M059J (cell line): ENCODE data around the gene PPDPF.

GRCh38 chr20:62887519-62888069, 26.0 kb upstream of the TCFL5 start:
- RAMPAGE, long total RNA, result no peak

DNA sequence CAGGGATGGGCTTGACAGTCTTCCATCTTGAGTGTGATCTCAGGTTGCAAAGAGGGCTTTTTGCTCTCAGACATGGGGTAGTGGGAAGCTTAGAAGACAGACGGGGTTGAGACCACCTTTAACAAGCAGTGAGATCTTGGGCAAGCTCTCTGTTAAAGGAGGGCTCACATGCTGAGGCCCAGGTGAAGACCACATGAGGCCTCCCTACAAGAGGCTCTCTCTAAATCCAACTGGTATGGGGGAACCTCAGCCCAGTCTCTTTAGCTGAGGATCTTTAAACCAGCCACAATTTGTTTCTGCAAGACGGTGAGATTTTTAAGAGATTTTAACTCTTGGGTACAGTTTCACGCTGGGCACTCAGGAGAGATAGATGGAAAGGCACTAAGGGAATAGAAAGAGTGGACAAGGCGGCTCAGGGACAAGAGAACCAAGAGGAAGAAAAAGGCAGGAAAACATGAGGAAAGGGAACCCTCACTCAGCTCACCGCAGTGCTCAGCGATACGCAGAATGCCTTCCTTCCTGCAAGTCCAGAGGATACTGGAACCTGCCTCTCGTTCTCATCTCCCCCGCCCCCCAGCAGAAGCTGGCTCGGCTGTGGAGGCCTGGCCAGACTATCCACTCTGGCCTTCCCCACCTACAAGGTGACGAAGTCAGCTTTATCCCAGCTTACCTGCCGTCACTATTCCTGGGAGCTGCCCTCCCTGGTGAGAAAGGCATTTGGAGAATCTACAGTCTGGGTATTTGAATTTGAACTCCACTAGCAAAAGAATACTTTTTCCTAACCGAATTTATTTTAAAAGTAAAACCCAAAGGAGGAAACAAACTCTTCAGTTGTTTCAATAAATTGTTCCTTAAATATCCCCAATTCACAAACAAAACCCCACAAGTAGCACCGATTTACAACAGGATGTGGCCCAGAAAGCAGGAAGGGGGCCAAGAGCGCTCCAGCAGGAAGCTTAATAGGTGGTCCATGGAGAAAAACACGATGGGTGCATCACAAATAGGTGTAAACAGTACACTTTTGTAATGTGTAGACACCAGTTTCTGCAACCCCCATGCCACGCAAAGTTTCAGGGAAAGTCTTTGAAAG, 1.9 kb upstream of the DIDO1 start:
- RAMPAGE, long total RNA, result no peak

DNA sequence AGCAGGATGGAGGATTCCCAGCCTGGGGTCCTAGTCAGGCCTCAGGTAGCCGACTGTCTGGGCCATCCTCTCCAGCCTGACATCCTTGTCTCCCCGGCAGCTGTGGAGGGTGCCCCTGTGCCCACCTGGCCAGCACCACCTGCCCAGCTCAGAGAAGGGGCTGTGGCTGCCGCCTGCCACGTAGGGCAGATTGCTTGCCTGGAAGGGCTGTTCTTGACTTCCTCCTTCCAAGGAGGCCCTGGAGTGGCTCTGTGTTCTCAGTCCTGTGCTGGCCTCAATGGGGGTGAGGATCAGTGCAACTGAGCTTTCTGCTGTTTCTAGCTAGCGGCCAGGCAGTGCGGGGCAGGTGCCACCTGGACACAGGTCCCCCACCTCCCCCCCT, 2.1 kb downstream of the SLC17A9 start:
- RAMPAGE, long total RNA, result no peak

DNA sequence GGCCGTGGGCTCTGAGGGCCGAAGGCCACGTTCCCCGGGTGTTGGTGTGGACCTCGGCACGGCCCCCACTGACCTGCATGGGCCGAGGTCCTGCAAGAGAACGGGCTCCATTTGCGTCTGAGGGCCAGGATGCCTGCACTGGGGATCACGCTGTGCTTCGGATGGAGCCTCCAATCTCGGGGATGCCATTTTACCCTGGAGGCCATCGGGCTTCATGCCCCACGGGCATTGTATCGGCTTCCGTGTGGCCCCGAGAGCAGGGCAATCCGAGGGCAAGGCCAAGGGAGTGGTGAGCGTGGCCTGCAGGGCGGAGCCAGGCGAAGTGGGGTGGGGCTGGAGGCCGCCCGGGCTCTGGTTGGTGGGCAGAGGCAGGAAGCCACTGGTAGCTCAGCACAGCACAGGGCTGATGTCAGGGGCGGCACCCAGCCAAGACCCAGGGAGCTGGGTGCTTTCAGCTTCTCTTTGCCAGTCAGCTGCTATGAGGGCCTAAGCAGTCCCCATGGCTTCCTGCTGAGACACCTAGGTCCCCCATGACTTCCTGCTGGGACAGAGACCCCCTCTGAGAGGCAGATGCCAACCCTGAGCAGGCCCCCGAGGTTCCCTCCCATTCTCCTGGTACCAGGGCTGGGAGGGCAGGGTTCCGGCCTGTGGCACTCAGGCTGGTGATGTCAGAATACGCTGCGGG, 57.6 kb upstream of the BHLHE23 start:
- RAMPAGE, long total RNA, result no peak

DNA sequence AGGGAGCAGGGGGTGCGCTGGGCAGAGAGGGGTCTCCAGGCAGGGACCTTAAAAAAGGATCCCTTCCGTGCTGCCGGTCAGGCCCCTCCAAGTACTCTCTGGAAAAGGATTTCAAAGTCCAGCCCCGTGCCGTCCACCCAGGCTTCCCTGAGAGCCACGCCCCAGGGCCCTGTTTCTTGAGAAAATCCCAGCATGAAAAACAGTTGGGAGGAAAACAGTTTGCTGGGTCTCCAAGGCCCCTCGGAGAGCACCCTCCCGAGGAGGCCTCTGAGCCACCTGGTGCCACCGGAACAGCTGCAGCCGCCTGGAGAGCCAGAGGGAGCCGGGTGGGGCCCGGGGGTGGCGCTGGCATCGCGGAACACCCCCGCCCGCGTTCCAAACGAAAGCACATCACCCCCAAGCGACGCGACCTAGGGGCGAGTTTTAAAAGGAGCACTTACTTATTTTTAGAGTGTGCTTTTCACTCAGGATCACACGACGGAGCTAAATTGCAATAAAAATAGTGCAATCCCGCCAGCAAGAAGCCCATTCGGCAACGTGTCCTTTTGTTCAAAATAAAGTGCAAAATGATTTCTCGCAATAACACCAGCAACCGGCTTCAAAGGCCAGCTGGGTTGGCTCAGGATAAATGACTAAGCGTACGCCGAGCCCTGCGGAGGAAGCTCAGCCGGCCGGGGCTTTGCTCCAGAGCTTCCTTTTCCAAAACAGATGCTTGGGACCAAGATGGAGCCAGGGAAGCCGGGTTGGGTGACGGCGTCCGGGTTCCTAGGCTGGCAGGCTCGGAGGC, 64.2 kb downstream of the YTHDF1 start:
- RAMPAGE, long total RNA, result no peak

DNA sequence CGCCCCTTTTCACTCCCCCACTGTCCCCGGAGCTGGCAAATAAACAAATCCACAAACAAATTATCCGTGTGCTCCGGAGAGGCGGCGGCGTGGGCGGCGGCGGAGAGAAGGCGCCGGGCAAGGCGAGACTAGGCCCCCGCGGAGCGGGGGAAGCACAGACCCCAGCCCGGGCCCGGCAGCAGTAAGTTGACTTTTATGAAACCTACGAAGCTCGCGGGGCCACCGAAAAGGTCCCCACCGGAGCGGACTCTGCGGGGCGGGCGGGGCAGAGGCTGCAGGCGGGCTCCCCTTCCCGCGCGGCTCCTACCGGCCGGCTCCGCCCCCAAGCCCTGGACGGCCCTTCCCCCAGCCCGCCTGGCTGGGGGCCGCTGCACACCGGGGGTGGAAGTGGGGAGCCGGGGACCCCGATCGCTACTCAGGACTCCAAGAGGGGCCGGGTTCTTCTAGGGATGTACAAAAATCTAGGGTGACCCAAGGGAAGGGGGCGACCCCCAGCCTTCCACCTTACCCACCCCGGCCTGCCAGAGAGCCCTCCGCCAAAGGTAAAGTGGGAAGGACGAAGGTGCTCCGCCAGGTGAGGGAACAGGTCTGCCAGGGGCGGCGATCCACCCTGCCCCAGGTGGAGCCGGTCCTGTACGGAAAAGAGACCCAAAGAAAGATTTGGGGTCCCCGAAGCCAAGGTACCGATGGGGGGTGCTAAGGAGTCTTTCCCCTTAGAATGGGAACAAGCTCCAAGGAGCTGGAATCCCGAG, 40.5 kb downstream of the YTHDF1 start:
- RAMPAGE, long total RNA, result no peak

- RAMPAGE, long total RNA, result no peak
Observed at GRCh38 chr20:63379981-63380408, 18.8 kb upstream of the CHRNA4 start.

GRCh38 chr20:63416464-63417256, 55.5 kb upstream of the CHRNA4 start:
- RAMPAGE, long total RNA, result no peak

DNA sequence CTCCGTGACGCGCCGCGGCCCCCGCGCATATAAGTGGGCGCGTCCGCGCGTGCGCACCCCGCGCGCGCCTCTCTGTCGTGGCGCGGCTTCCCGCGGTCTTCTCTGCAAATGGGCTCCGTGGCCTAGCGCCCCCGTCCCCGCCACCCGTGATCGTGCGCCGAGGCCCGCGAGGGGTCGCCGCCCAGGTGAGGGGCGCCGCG, at the start of gene PPDPF:
Gene PPDPF, plus strand, starts transcription at position 56 of the 200 bp plus-strand sequence.
- RAMPAGE, long total RNA, result no peak

DNA sequence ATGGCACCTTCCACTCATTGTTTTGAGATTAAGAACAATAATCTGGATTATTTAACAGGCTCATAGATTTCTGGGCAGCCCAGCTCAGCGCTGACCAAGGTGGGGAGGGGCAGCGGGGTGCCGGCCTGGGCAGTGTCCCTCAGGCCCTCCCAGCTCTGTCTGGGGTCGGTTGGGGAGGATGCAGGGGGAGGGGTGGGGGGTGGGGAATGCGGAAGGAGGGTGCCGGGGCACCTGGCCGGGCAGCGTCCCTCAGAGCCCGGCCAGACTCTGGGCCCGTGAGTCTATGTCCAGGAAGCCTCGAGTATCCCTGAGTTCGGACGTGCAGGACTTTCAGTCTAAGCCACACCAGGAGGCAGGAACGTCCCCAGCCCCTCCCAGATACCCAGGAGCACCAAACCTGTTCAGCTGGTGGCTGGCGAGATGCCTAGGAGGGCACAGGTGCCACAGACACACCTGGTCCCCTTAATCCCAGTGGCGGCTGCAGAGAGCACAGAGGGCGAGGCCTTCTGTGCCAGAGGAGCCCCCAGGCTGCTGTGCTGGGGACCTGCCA, 1.4 kb upstream of the PTK6 start:
- RAMPAGE, long total RNA, result no peak

DNA sequence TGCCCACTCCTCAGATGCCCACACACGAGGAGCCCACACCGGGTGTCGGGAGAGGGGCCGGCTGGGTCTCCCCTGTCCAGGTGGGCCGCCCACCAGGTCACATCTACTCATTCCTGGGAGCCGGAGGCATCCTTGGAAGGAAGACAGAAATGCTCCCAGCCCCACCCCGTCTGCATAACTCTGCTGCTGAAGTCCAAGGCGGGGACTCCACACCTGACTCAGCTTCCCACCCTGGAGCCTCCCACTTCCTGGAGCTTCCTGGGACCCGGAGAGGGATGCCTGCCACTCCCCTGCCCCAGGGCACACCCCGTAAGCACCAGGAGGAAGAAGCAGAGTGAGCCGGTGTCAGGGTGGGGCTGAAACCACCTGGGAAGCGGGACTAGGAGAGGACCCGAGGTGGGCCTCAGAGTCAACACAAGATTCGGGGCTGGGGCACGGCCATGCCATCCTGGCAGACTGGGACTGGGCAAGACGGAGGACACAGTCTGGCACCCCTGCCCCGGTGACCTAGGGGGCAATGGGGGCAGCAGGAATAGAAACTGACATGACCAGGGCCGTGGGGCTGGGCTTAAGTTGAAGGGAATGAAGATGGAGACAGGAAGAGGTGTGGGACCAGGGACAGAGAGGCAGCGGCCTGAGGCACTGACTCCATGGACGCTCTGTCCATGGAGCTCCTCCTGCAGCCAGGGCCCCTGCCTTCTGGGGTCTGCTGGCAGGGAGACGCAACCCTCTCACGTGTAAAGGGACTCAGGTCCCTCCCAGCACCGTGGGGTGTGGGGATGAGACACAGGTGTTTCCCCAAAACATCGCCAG, 2.3 kb downstream of the SRMS start:
- RAMPAGE, long total RNA, result no peak

DNA sequence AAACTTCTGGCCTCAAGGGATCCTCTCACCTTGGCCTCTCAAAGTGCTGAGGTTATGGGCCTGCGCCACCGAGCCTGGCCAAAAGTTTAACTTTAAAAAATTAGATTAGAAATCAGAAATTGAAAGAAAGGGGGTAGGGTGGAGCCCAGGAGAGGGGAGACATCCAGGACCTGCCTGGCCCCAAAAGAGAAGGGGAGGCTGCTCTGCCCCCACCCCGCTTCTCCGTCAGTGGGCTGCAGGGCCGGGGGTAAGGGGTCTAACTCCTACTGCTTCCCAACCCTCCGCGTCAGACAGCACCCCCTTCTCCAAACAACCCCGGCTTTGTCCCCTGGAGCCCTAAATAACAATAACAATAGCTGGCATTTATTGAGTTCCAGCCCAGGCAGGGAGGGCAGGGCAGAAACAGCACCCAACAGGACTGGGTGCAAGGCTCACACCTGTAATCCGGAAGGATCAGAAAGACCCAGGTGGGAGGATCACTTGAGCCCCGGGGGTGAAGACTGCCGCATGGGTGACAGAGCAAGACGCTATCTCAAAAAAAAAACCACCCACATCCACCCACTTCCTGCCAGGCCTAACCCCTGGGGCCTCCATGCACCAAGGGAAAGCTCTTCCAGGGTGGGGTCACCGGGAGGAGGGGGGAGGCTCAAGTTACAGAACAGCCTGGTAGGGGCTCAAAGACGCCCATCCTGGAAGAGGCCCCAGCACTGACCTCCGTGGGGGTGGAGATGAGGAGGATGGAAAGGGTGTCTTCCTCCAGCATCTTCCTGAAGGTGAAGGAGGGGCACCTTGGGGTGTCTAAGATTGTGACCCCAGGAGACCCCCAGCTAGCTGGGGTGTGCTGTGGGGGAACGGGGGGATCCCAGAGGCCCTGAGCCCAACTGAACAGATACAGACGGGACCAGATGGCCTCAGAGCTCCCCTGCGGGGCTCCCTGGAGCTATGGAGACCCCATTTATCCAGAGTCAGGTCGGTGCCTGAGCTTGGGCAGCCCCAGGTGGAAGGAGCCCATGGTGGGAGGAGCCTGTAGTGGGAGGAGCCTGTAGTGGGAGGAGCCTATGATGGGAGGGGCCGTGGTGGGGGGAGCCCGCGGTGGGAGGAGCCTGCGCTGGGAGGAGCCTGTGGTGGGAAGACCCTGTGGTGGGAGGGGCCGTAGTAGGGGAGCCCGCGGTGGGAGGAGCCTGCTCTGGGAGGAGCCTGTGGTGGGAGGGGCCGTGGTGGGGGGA, 1.2 kb upstream of the FNDC11 start:
- RAMPAGE, long total RNA, result no peak

GRCh38 chr20:63573357-63573986, 567 bp downstream of the HELZ2 start:
- RAMPAGE, long total RNA, result no peak

GRCh38 chr20:63579957-63580300, 5.9 kb upstream of the HELZ2 start:
- RAMPAGE, long total RNA, result no peak

GRCh38 chr20:63599086-63600188, 25.4 kb upstream of the HELZ2 start:
- RAMPAGE, long total RNA, result no peak

DNA sequence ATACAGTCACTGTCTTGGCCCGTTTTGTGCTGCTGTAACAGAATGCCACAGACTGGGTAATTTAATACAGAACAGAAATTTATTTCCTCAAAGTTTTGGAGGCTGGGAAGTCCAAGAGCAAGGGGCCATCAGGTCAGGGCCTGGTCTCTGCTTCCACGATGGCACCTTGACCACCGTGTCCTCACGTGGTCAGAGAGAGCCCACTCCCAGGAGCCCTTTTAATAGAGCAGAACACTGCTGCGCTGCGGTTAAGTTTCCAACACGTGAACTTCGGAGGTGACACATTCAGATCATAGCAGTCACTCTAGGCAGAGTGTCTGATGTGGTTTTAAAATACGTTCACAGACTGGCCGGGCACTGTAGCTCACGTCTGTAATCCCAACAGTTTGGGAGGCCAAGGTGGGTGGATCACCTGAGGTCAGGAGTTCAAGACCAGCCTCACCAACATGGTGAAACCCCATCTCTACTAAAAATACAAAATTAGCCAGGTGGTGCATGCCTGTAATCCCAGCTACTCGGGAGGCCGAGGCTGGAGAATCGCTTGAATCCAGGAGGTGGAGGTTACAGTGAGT, 8.9 kb upstream of the GMEB2 start:
- RAMPAGE, long total RNA, result no peak

DNA sequence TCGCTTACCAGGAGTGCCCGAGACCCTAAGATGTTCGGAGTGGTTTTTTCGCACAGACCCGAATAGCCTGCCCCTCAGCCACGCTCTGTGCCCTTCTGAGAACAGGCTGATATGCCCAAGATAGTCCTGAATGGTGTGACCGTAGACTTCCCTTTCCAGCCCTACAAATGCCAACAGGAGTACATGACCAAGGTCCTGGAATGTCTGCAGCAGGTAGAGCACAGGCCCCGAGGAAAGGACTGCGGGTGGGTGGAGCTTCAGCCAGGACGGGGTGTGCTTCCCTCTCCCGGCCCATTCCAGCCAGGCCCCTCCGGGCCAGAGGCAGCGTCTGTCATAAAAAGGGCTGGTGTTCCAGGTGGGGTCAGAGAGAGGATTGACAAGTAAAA, 1.2 kb downstream of the RTEL1 start:
- RAMPAGE, long total RNA, result no peak

DNA sequence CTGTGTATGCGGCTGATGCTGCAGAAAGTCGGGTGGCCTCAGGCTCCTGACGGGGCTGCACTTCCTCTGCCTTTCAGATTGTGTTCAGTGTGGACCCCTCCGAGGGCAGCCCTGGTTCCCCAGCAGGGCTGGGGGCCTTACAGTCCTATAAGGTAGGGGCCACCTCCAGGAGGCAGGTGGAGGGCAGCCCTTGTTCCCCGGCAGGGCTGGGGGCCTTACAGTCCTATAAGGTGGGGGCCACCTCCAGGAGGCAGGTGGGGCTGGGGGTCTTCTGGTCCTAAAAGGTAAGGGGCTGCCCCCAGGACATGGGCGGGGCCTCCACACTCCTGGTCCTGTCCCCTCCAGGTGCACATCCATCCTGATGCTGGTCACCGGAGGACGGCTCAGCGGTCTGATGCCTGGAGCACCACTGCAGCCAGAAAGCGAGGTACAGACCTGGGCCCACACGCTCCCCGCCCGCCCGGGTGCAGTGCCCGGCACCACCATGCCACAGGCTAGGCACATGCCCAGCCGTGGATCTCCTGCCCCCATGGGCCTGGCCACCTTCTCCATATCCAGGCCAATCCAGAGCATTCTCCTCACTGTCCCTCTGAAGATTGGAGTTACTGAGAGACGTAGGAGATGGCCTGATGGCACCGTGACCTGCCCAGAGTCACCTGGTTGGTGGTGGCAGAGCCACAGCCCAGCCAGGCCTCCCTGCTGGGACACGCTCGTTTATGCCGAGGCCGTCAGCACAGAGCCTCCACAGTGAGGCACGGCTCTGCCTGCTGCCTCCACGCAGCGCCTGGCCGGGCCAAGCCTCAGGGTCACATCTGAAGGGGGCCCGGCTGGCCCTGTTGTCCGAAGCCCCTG, 10.8 kb upstream of the TNFRSF6B start:
- RAMPAGE, long total RNA, result no peak

DNA sequence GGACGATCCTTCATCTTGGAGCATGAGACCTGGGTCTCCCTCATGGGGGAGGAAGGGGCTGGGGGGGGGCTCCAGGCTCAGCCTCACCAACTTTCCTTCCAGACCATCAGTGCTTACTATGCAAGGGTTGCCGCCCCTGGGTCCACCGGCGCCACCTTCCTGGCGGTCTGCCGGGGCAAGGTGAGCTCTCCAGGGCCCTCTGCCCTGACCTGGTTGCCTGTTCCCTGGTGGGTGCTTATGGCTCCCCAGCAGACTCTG, 7.6 kb upstream of the TNFRSF6B start:
- RAMPAGE, long total RNA, result no peak

DNA sequence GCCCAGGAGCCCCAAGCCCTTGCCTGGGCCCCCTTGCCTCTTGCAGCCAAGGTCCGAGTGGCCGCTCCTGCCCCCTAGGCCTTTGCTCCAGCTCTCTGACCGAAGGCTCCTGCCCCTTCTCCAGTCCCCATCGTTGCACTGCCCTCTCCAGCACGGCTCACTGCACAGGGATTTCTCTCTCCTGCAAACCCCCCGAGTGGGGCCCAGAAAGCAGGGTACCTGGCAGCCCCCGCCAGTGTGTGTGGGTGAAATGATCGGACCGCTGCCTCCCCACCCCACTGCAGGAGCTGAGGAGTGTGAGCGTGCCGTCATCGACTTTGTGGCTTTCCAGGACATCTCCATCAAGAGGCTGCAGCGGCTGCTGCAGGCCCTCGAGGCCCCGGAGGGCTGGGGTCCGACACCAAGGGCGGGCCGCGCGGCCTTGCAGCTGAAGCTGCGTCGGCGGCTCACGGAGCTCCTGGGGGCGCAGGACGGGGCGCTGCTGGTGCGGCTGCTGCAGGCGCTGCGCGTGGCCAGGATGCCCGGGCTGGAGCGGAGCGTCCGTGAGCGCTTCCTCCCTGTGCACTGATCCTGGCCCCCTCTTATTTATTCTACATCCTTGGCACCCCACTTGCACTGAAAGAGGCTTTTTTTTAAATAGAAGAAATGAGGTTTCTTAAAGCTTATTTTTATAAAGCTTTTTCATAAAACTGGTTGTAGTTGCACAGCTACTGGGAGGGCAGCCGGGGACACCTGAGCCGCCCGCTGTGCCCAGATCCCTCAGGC, 1.7 kb downstream of the TNFRSF6B start:
- RAMPAGE, long total RNA, result no peak